ENCODE results near the gene CDKL3.

- PRO-cap: no peak
- RRBS, 2 experiments: no CpG with 5 or more reads among the region's 2 CpGs
Observed at GRCh38 chr5:132943113-132943872, 20.1 kb downstream of the AFF4 start.

- PRO-cap: no peak
Observed at GRCh38 chr5:132951855-132952095, 11.7 kb downstream of the AFF4 start.

DNA sequence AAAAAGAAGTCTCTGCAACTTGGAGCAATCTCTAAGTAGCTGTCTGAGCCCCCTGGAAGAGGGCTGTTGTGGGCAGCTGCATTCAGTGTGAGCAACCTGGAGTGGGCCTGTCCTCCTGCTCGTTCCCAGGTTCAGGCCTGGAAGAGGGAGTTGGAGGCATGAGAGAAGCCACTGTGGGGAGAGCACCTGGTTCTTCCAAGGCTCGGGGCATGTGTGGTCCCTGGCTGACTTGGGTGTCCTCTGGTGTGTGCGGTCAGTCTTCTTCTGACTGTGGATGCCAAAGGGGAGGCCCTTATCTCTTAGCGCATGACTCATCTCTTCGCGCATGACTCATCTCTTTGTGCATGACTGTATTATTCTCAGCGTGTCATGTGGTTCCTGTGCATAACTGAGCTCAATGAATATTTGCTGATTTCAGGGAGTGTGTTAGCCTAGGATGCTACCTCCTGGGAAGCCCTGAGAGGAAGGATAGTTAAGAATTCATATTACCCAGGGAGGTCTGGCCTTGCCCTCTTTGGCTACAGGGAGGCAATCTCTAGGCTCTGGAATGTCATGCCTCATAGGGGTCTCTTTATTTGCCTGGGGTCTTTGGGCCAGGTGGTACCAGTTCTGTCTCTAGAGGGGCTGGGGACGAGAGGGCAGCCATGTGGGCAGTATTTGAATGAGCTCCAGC is 188.7 kb downstream of the HSPA4 start:
- PRO-cap: unidirectional peak, minus-strand start at position 266 of the sequence
- RRBS, 2 experiments: no CpG with 5 or more reads among the region's 8 CpGs

- PRO-cap: no peak
- RRBS, 2 experiments: no CpG with 5 or more reads among the region's 1 CpG
Observed at GRCh38 chr5:133407129-133407475, 205.2 kb downstream of the FSTL4 start.

DNA sequence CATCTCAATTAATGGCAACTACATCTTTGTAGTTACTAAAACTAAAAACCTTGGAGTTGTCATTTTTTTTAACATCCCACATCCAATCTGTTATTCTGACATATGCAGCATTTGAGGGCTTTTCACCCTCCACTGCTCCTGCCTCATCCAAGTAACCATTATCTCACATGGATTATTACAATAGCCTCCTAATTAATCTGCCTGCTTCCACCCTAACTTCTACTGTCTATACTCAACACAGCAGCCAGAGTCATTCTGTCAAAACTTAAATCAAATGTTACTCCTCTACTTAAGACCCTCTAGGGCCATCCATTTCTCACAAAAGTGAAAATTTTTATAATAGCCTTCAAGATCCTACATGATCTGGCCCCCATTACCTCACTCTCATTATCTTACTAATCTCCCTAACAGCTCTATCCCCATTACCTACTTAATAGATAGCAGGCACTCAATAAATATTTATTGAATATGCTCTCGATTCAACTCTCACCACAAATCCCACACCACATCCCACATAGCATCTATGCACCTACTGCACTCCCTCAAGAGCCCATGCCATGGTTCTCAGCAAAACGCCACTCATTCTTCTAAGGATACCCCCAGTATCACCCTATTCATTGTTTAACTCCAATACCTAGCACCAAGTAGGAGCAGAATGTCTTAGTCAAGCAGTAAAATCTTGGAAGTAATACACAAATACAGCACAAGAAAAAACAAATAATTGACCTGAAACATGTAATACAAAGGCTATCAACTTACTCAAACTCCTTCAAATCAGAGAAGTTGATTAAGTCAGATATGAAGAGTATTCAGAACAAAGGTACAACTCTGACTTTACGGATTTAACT is 3.5 kb downstream of the C5orf15 start:
- PRO-cap: no peak
- RRBS, 2 experiments: no CpG with 5 or more reads among the region's 3 CpGs

- PRO-cap: unidirectional peak, plus-strand start at chr5:133967331
- RRBS, 2 experiments: no CpG with 5 or more reads among the region's 4 CpGs
Observed at GRCh38 chr5:133967097-133967450, 1.4 kb downstream of the C5orf15 start.

DNA sequence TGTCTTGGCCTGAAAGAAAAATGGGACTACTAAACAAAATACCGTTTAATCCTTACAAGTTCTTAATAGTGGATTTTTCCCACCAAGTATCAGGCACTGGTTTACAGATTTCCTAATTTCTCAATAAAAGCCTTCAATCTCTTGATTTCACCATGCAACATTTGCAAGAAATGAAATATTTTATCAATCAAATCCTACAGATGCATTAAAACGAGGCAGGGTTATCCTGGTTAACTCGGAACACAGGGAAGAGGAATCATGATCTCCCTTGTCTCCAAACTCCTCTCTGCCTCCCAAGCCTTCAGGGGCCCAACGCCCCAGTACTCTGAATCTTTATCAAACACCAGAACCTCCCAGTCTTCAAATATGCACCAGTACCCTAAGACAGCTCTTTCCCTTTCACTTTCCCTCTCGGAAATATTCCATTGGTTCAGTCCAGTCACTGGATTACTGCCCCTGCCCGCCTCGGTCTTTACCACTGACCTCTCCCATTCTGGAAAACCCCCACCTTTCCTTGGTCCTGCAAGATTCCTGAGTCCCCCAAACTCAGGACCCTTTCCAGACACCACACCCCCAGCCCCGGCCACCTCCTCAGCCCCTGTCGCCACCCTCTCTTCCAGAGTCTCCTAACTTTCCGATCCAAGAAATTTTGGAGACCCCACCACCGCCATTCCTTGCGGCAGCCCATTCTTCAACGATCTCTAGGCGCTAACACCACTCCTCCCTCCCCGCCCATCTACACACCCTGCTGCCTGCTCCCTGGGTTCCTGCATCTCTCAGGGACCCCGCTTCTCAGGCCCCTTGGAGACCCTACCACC is 765 bp downstream of the C5orf15 start:
- PRO-cap: no peak
- RRBS, 2 experiments: no CpG with 5 or more reads among the region's 16 CpGs

GRCh38 chr5:134007682-134008313 is 3.0 kb upstream of the VDAC1 start:
- PRO-cap: no peak
- RRBS, 2 experiments: no CpG with 5 or more reads among the region's 15 CpGs

- PRO-cap: no peak
- RRBS, 2 experiments: no CpG with 5 or more reads among the region's 4 CpGs
Observed at GRCh38 chr5:134053647-134054133, 48.9 kb upstream of the VDAC1 start.

DNA sequence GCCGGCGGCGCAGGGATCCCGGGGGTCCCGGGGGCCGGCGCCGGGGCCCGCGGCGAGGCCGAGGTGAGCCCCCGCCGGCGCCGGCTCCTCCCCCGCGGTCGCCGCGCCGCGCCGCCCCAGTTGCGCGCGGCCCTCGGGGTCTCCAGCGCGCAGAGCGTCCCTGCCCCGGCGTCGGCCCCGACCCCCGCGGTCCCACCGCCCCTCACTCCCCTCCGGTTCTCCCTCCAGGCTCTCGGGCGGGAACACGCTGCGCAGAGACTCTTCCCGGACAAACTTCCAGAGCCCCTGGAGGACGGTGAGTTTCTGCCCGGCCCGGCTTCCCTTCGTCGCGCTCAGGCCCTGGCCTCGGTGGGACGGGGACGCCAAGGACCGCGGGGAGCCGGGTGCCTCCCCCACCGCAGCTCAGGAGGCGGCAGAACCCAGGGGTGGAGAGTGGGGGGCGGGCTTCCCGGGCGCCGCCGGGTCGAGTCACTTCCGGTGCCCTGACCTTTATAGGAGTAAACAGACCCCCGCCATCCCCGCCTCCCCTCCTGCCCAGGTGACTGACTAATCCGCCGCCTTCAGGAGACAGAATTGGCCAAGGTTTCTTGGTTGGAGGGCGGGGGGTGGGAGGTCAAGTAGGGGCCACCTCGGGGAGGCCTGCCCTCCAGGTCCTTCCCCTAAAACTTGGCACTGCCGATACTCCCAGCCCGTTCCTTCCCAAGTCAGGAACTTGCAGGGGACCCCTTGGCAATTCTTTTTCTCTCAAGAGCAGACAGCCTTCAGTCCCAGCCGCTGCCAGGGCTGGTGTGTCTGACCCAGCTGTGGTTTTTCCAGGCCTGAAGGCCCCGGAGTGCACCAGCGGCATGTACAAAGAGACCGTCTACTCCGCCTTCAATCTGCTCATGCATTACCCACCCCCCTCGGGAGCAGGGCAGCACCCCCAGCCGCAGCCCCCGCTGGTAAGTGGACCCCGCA is 890 bp downstream of the TCF7 start:
- PRO-cap: no peak
- RRBS, 2 experiments: 2 to 3% methylated on average over 42 of the region's 82 CpGs

GRCh38 chr5:134141964-134142453 is 27.5 kb downstream of the TCF7 start:
- PRO-cap: no peak
- RRBS, 2 experiments: no CpG with 5 or more reads among the region's 5 CpGs

DNA sequence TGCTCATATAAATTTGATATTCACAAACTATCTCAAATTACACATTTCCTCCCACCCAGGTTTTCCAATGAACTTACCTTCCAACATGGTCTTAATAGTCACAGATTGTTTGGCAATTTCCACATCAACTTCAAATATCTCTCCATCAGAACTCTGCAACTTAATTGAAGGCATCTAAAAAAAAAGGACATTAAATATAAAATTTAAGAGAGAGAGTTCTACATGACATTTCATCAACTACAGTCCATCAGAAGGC is 3.0 kb downstream of the SKP1 start:
- PRO-cap: no peak

GRCh38 chr5:134174917-134175675 is 1.7 kb downstream of the SKP1 start:
- PRO-cap: no peak
- RRBS, 2 experiments: no CpG with 5 or more reads among the region's 8 CpGs

GRCh38 chr5:134202832-134203922 is 22.7 kb downstream of the PPP2CA start:
- PRO-cap: no peak
- RRBS, 2 experiments: no CpG with 5 or more reads among the region's 5 CpGs

GRCh38 chr5:134227303-134227613 is 1.4 kb upstream of the PPP2CA start:
- PRO-cap: no peak
- RRBS, 2 experiments: no CpG with 5 or more reads among the region's 5 CpGs

DNA sequence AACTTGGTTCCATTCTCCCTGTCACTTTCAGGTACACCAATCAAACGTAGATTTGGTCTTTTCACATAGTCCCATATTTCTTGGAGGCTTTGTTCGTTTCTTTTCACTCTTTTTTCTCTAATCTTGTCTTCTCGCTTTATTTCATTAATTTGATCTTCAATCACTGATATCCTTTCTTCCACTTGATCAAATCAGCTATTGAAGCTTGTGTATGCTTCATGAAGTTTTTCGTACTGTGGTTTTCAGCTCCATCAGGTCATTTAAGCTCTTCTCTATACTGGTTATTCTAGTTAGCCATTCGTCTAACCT is 31.1 kb downstream of the CDKL3 start:
- PRO-cap: no peak
- RRBS, 2 experiments: no CpG with 5 or more reads among the region's 5 CpGs

GRCh38 chr5:134366566-134367397 is at the start of gene CDKL3:
CDKL3 (minus strand) TSS chr5:134367171.
- PRO-cap: bidirectional peak, plus-strand start at chr5:134367038, minus-strand start at chr5:134367066; bidirectional peak, plus-strand start at chr5:134367229, minus-strand start at chr5:134367093
- RRBS, 2 experiments: no CpG with 5 or more reads among the region's 33 CpGs

DNA sequence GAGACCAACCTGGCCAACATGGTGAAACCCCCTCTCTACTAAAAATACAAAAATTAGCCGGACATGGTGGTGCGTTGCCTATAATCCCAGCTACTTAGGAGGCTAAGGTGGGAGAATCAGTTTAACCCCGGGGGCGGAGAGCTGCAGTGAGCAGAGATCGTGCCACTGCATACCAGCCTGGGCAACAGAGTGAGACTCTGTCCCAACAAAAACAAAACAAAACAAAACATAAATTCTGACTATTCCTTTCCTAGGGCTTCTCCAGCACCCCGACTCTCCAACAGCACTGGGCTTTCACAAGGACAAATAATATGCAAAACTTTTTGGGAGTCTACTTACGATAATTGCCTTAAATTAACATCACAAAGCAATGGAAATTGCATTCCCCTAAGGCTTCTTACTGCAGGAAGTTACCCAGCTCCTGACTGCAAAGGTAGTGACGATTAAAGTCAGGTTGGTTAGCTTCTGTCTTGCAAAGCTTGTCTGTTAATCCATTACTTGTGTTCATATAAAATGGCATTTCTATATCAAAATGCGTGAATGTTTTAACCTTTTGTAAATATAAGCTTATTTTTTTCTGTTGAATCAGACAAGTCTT is 16.0 kb upstream of the CDKN2AIPNL start:
- PRO-cap: no peak
- RRBS, 2 experiments: no CpG with 5 or more reads among the region's 9 CpGs

GRCh38 chr5:134446863-134447372 is 35.2 kb upstream of the CDKN2AIPNL start:
- PRO-cap: no peak
- RRBS, 2 experiments: no CpG with 5 or more reads among the region's 3 CpGs

GRCh38 chr5:134591244-134591753 is 41.3 kb downstream of the SAR1B start:
- PRO-cap: no peak
- RRBS, 2 experiments: no CpG with 5 or more reads among the region's 5 CpGs